ENCODE measurements around the genes DGKD, UGT1A3 and SPP2.

GRCh38 chr2:233063216-233063843, 3.2 kb downstream of the INPP5D start:
- RRBS, result no CpG with 5 or more reads among the region's 8 CpGs

GRCh38 chr2:233076991-233077353, 16.8 kb downstream of the INPP5D start:
- RRBS, result no CpG with 5 or more reads among the region's 3 CpGs

GRCh38 chr2:233079011-233080108, 19.2 kb downstream of the INPP5D start:
- RRBS, result no CpG with 5 or more reads among the region's 26 CpGs

DNA sequence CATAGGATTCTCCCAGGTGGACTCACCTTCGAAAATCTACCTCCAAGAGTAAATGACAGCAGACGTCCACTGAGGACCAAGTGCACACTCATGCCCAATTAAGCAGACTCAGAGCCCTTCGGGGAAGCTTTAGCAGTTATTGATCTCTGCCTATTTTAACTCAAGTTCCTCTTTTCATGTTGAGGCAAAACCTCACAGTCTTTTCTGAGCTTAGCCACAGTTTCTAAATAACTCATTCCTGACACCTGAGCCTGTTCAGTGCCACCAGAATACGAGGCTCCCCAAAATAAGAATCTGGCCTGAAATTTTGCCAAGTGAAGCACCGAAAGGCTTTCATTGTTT, 22.0 kb downstream of the INPP5D start:
- RRBS, result no CpG with 5 or more reads among the region's 5 CpGs

DNA sequence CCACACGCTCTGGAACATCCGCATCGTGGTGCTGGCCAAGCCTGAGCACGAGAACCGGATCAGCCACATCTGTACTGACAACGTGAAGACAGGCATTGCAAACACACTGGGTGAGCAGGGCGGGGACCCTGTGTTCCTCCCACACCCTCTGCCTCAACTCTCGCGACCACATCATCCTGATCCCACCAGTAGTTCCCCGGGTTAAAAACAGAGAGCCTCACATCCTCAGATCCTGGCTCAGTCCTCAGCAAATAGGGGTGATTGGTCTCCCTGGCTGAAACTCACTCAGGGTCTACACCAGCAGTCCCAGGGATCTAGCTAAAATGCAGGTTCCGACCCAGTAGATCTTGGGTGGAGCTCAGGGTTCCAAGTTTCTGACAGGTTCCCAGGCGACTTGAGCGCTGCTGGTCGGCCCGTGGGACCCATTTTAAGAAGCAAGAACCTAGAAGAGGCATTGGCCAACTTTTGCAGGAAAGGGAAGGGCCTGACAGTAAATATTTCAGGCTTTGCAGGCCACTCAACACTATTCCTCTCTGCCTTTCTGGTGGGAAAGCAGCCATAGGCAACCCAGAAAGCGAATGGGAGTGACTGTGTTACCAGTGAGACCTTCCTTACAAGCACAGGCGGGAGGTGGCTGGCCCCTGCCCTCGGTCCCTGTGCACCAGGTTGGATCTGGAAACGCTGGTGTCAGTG, 87.0 kb upstream of the ATG16L1 start:
- RRBS, result no CpG with 5 or more reads among the region's 19 CpGs

DNA sequence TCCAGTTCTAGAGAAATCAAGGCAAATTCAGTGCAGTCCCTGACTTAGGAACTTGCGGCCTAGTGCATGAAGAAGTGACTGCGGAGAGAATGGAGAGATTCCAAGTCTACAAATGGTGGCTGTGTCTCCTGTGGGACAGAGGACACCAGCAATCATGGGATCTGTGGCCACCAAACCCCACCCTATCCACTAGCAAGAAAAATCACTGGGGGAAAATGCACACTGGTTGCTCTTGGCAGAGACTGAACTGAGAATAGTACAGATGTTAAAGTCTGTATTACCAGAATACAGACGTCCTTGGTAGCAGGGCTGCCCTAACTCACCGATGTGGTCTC, 55.1 kb upstream of the ATG16L1 start:
- RRBS, result no CpG with 5 or more reads among the region's 4 CpGs

GRCh38 chr2:233204396-233205093, 46.9 kb upstream of the ATG16L1 start:
- RRBS, result 91% methylated on average over 15 of the region's 39 CpGs

GRCh38 chr2:233353192-233353986, 905 bp upstream of the DGKD start:
- RRBS, result no CpG with 5 or more reads among the region's 28 CpGs

GRCh38 chr2:233353987-233354646, at the start of gene DGKD:
DGKD (plus strand) TSS chr2:233354494.
- RRBS, result 3% methylated on average over 49 of the region's 74 CpGs

- RRBS, result no CpG with 5 or more reads among the region's 14 CpGs
Measured at GRCh38 chr2:233413543-233414684, 59.6 kb downstream of the DGKD start.

DNA sequence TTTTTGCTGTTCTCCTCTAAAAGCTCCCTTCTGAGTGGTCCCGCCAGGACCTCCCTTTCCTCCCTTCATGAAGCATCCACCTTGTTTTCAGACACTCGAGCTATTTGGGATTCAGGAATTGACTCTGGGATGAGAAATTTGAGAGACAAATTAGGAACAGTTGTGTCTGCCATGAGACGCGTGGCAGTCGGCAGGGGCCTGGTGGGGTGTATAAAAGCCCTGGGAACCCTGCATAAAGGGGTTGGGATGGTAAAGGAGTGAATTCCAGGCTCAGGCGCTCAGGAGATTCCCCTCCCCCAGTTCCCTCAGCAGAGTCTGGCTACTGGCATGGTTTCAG, 65.6 kb downstream of the DGKD start:
- RRBS, result no CpG with 5 or more reads among the region's 6 CpGs

DNA sequence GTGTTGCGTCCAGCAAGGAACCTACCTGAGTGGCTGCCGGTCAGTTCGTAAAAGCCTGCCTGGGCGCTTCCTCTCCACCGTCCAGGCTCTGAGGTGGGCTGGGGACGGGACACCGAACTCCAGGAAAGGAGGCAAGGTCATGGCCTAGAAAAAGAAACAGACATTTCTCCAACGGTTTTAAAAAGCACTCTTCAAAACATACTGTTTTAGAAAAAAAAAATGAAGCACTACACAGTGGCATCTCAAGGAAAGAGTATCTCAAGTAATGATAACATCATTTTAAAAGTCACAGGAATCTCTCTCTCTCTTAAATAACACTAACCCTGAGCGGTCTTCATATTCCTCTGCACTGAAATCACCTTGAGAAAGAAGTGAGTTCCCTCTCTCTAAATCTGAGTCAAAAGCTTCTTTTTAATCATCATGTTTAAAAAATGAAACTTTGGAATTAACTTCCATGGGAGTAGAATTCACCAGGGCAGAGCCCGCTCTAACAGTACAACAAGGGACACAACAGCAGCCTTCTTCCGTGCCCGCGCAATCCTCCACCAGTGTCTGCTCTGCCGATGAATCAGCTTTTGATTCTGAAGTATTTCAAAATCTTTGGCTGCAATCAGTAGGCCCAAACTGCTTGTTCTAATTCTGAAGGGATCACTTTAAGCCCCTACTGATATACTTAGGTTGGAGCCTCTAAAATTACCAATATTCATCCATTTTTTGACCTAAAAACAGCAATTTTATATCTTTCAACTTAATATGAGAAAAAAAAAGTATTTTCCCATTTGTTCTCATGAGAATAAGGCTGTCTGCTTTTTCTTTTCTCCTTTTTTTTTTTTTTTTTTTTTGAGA, 77.0 kb downstream of the USP40 start:
- RRBS, result no CpG with 5 or more reads among the region's 14 CpGs

DNA sequence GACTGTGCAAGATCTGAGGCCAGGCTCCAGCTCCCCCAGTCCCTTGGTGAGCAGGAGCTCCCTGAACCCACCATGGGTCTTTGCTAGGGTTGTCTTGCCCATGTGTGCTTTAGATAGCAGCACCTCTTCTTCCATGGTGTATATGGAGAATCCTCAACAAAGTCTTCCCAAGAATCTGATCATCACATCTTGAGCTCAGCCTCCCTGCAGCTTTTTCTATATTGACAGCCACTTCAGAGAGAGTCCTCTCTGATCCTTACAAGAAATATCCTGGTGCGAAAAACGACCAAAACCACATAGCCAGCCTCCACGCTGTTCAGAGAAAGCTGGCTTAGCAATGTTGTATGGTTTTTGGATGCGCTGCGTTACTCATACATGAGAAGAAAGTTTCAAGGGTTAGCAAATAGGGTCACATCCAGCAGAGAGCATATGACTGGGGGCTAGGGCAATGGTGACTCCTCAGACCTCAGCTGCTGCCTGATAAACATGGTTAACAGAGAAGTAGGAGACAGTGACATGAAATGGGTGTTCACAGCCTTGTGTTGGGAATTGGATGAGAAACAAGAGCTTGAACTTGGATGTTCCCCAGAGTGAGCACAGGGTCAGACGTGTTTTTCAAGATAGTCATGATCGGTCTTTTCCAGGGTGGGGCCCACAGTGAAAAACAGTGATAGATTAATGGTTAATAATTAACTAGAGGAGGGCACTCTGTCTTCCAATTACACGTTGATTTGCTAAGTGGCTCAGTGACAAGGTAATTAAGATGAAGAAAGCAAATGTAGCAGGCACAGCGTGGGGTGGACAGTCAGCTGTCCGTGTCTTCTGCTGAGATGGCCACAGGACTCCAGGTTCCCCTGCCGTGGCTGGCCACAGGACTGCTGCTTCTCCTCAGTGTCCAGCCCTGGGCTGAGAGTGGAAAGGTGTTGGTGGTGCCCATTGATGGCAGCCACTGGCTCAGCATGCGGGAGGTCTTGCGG, at the start of gene UGT1A3:
TSS of gene UGT1A3 (plus strand) at position 746 of the 977 bp plus-strand sequence.
- RRBS, result no CpG with 5 or more reads among the region's 13 CpGs

DNA sequence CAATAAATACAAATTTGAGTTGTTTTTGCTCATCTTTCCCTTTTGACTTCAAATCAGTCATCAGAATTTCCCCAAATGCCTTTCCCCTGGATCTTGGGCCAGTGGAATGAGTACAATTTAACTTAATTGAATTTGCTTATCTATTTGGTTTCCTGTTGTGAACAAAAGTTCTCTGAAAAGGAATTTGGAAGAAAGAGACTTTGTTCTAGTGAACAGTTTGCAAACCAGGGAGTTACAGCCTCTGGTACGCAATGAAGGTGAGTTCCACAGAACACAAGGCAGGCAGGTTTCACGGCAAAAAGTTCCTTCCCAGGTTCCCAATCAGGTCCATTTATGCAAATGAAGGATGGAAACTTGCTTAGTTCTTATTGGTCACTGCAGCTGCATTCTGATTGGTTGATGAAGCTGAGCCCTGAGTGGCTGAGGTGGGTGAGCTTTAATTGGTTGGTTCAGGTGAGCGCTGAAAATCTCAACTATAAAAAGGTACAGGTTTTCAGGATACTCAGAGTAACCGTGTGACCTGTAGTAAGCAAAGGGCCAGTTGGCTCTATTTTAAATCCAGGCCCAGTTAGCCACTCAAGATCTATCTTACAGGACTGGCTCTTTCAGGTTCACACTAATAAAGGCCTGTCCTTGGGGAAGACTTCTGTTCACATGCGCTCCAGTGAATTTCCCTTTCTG, 1.0 kb upstream of the UGT1A1 start:
- RRBS, result no CpG with 5 or more reads among the region's 5 CpGs

- RRBS, result no CpG with 5 or more reads among the region's 9 CpGs
Measured at GRCh38 chr2:233976092-233976683, 59.0 kb downstream of the TRPM8 start.

GRCh38 chr2:234050312-234050943, at the start of gene SPP2:
SPP2 (plus strand) TSS chr2:234050702.
- RRBS, result no CpG with 5 or more reads among the region's 4 CpGs

GRCh38 chr2:234292514-234293341, 204.2 kb downstream of the ARL4C start:
- RRBS, result no CpG with 5 or more reads among the region's 9 CpGs

DNA sequence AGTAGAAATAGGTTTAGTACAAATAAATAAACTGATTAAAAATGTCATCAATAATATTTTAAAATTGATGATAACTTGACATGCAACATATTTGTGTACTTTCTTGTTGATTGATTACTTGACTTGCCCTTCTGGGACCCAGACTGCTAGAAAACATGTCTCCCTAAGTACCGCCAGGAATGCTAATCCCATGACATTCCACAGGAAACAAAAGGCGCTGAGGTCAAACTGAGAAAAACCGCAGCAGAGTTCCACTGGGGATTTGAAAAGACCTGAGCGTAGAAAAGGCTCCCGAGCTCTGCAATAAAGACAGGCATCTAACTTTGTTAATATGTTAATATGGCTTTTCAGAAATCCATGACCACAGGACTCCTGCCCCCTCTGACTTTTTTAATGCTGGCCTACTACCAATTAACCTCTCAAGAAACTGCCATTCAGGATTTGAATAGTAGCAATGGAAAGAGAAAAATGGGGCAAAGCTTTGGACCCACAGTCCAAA, 47.7 kb downstream of the ARL4C start:
- RRBS, result no CpG with 5 or more reads among the region's 5 CpGs

GRCh38 chr2:234491549-234492674, 5.0 kb downstream of the ARL4C start:
- RRBS, result no CpG with 5 or more reads among the region's 11 CpGs

- RRBS, result no CpG with 5 or more reads among the region's 4 CpGs
Measured at GRCh38 chr2:234493127-234493528, 3.8 kb downstream of the ARL4C start.

All from GM12891 (cell line).